ENCODE results near the gene ACTR2.

GRCh38 chr2:65057401-65057898 is 1.2 kb downstream of the CEP68 start:
- PRO-cap, result bidirectional peak, plus-strand start at chr2:65057740, minus-strand start at chr2:65057537

DNA sequence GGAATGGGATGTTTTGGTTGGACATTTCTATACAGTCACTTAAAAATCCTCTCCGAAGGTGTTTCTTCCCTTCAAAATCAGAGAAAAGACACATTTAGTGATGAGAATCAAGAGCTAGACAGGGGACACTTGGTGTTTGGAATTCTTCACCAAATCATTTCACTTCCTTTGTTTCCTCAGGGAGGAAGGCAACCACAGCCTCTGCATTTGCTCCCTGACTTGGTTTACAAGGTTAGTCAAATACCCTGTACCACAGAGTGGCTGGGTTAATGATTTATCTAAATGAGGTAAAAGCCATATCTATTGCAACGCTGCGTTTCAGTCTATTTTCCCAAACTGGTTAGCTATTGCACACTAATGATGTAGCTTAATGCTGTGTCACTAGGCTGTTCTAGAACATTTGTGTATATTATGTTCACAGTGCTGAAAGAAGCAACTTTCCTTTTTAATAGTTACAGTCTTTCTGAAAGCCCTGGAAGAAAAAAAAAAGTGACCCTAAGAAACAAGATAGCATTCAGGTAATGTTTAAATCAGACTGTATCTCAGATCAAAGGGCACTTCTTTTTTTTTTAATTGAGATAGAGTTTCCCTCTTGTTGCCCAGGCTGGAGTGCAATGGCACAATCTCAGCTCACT is 40.7 kb upstream of the RAB1A start:
- PRO-cap, result unidirectional peak, minus-strand start at position 207 of the sequence

DNA sequence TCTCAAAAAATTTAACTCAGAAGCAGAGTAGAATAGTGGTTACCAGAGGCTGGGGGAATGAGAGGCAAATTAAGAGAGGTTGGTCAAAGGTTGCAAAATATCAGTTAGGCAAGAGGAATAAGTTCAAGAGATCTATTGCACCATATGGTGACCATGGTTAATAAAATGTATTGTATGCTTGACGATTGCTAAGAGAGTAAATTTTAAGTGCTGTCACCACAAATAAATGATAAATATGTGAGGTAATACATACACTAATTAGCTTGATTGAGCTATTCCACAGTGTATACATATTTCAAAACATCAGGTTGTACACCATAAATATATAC is 23.1 kb upstream of the ACTR2 start:
- PRO-cap, result no peak

DNA sequence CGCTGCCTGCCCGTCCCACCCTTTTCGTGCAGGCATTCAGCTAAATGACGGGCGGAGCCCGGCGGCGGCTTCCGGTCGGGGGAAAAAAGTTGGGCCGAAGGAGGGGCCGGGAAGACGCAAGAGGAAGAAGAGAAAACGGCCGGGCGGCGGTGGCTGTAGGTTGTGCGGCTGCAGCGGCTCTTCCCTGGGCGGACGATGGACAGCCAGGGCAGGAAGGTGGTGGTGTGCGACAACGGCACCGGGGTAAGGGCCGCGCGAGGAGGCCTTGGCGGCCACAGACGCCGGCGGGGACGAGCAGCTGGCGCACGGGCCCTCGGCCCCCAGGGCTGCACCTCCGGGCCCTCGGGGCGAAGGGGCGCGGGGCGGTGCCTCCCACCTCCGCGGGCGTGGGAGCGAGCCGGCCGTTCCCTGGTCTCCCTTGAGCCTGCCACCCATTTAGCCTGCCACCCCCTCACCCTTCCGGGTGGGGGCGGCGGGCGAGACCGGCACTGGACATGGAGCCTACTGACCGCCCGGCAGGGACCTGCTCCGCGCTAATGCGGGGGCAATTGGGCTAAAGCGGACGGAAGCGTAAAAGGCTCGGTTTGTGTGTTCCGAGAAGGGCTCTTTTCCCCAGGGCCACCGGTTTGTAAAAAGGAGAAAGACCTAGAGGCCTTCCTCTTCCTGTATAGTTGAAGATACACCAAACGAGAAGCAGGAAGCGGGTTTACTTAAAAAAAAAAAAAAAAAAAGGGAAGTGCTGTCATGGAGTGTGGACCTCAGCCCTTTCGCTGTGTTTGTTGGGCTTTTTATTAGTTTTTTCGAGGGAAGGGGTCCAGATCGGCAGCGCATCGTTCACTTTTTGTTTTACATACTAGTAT is at the start of gene ACTR2:
ACTR2 (plus strand) TSS at position 117 of the 860 bp plus-strand sequence.
- PRO-cap, result bidirectional peak, plus-strand start at position 119 of the sequence, minus-strand start outside the sequence; bidirectional peak, plus-strand start at position 479 of the sequence, minus-strand start at position 426 of the sequence; bidirectional peak, plus-strand start at position 794 of the sequence, minus-strand start at position 669 of the sequence

- PRO-cap, result no peak
Observed at GRCh38 chr2:65247962-65248765, 20.5 kb downstream of the ACTR2 start.

- PRO-cap, result no peak
Observed at GRCh38 chr2:65269896-65270357, 42.3 kb downstream of the ACTR2 start.

- PRO-cap, result no peak
Observed at GRCh38 chr2:65326183-65326739, 98.6 kb downstream of the ACTR2 start.

- PRO-cap, result no peak
Observed at GRCh38 chr2:65351214-65351947, 81.0 kb downstream of the SPRED2 start.

- PRO-cap, result no peak
Observed at GRCh38 chr2:65361714-65362273, 70.6 kb downstream of the SPRED2 start.

- PRO-cap, result no peak
Observed at GRCh38 chr2:65373107-65373756, 59.2 kb downstream of the SPRED2 start.

DNA sequence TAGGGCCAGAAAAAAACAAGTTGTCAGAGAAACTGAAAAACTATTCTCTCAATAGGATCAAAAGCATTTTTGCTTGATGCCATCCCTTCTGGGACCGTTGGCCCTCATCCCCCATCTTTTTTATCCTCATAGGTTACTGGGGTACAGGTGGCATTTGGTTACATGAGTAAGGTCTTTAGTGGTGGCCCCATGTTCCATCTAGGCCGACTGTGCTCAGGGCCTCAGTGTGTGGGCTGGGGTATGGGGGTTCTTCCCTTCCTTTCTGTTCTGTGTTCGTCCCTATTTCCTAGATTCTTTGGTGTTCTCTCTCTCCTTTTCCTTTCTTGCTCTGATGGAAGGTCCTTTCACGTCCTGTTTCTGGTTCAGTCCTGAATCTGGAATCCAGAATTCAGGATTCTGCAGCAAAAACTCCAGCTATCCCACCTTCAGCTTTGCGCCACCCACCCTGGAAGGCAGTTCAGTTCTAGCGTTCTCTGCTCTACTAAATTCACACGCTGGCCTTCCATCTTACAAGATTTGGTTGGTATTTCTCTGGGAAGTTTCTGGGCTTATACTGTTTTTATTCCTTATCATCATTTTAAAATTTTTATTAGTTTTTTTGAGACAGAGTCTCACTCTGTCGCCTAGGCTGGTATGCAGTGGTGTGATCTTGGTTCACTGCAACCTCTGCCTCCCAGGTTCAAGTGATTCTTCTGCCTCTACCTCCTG is 31.9 kb downstream of the SPRED2 start:
- PRO-cap, result no peak

- PRO-cap, result bidirectional peak, plus-strand start at chr2:65430720, minus-strand start at chr2:65430697; bidirectional peak, plus-strand start at chr2:65430901, minus-strand start at chr2:65430775; bidirectional peak, plus-strand start at chr2:65431092, minus-strand start at chr2:65430951; bidirectional peak, plus-strand start at chr2:65431525, minus-strand start at chr2:65431430
Observed at GRCh38 chr2:65430641-65431689, 1.4 kb downstream of the SPRED2 start.

DNA sequence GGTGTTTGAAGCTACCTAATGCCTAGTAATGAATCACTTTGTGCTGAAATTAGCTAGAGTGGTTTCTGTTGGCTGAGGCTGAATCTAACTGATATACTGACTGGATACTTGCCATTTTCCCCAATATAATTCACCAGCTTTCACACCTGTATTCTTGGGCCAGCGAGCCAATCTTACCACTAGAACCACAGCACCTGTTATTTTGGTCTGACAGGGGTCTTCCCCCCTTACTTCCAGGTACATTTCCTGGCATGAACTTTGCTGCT is 347.7 kb upstream of the SPRED2 start:
- PRO-cap, result no peak

- PRO-cap, result no peak
Observed at GRCh38 chr2:66007103-66007318, 427.9 kb upstream of the MEIS1 start.

- PRO-cap, result no peak
Observed at GRCh38 chr2:66390946-66391327, 44.0 kb upstream of the MEIS1 start.

- PRO-cap, result bidirectional peak, plus-strand start at chr2:66433700, minus-strand start at chr2:66433451
Observed at GRCh38 chr2:66433297-66433781, 1.6 kb upstream of the MEIS1 start.

DNA sequence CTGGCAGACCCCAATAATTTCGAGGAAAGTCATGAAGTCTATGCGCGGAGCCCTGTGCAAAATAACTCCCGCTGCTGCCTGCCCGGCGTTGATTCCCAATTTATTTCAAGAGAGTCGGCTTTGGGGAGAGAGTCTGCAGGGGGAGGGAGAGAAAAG is 312 bp upstream of the MEIS1 start:
- PRO-cap, result no peak

GRCh38 chr2:66445637-66445825 is 10.6 kb downstream of the MEIS1 start:
- PRO-cap, result no peak

DNA sequence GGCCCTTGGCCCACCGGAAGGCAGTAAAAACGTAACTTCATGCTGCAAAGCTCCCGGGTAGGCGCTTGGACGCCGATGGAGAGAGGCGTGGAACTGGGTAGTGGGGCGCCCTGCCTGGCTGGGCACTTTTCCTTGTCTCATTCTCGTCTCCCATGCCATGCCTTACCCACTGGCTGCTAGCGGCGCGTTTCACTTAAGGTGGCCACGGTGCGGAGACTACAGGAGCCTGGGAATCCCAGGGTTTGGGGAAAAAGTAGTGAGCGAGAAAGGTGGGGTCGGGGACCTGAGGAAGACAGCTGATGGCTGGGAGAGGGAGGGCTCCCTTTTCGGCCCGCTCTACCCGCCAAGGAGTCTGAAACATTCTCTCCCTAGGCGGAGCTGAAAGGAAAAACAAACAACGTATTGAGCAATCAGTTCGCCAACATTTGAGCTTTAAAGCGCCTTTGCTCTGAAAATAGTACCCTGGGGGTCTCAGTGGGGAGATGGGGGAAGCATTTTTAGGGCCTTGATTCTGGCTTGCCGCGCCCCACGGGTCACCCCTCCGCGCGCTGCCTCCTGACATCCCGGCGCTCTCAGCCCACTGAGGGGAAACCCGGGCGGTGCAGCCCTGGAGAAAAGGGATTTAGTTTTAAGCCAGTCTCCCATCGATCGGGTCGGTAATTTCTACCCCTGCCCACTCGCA is 142.0 kb downstream of the MEIS1 start:
- PRO-cap, result bidirectional peak, plus-strand start at position 625 of the sequence, minus-strand start at position 582 of the sequence

DNA sequence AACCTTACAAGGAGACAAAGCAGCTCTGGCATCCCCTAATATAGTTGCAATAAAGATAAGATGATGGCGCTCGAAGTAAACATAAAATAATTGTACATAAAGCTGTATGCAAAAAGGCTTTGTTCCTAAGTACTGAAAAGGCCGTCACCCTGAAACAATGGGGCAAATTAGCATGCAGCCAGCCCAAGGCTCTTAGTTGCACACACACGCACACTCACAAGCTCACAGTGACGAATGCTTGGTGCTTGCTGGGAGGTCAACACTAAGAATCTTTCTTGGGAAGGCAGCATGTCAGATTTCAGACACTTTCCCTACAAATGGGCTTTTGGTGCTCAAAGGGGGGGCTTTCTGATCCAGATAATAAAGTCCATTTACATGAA is 370.2 kb downstream of the MEIS1 start:
- PRO-cap, result bidirectional peak, plus-strand start at position 225 of the sequence, minus-strand start at position 159 of the sequence